A375 (cell line): ENCODE results near the gene CCL28.

- RAMPAGE, long total RNA: no peak
Observed at GRCh38 chr5:42606046-42606862, 150.4 kb upstream of the CCDC152 start.

DNA sequence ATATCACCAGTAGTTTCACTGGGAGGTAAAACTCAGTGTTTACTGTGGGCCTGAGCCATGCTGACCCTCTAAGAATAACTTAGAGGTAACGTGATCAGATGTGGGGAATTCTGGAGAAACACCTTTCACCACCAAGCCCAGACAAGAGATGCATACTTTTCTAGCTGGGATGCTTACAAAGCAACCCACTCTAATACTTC lies 129.9 kb upstream of the CCDC152 start:
- RAMPAGE, long total RNA: no peak

DNA sequence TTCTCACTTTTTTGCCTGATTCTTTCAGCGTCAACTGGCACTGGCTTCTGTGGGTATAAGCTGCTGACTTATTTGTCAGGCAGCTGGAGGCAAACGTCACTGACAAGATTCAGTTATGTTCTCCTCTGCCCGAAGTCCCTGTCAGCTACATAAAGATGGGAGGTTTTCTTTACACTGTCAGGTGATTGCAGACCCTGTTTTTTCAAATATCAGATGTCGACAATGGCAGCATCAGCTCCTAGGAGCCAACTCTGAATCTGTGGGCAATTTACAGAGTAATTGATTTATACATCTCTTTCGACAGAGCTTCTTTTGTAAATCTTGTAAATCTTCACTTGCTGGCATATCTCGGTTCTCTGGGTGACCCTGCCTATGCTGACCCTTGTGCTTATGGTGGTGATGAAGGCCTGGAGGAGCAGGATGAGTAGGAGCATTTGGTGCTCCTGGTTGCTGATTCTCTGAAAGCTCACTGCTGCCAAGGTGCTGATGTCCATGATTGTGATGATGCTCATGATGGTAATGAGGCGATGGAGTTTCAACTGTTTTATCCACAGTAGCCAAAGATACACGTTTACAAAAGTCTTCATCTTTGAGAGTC lies 10.9 kb downstream of the SELENOP start:
- RAMPAGE, long total RNA: no peak

DNA sequence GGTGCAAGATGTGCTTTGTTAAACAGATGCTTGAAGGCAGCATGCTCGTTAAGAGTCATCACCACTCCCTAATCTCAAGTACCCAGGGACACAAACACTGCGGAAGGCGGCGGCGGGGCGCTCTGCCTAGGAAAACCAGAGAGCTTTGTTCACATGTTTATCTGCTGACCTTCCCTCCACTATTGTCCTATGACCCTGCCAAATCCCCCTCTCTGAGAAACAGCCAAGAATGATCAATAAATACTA lies 58.1 kb downstream of the ANXA2R start:
- RAMPAGE, long total RNA: no peak

DNA sequence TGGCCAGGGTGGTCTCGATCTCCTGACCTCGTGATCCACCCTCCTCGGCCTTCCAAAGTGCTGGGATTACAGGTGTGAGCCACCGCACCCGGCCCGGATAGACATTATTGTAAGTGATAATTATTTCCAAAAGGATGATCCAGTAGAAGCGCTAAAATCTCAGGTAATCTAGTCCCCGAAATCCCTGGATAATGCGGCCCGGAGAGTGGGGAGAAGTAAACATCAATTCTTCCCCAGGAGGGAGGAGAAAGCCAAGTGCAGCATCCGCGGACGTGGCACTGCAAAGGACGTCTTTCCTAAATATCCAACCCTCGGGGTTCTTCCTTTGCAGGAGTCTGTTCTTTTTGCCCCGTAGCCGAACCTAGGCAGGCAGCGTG lies 33.1 kb downstream of the ANXA2R start:
- RAMPAGE, long total RNA: no peak

GRCh38 chr5:43065348-43065768 lies 25.2 kb upstream of the ANXA2R start:
- RAMPAGE, long total RNA: no peak

- RAMPAGE, long total RNA: no peak
Observed at GRCh38 chr5:43074983-43076160, 35.3 kb upstream of the ANXA2R start.

DNA sequence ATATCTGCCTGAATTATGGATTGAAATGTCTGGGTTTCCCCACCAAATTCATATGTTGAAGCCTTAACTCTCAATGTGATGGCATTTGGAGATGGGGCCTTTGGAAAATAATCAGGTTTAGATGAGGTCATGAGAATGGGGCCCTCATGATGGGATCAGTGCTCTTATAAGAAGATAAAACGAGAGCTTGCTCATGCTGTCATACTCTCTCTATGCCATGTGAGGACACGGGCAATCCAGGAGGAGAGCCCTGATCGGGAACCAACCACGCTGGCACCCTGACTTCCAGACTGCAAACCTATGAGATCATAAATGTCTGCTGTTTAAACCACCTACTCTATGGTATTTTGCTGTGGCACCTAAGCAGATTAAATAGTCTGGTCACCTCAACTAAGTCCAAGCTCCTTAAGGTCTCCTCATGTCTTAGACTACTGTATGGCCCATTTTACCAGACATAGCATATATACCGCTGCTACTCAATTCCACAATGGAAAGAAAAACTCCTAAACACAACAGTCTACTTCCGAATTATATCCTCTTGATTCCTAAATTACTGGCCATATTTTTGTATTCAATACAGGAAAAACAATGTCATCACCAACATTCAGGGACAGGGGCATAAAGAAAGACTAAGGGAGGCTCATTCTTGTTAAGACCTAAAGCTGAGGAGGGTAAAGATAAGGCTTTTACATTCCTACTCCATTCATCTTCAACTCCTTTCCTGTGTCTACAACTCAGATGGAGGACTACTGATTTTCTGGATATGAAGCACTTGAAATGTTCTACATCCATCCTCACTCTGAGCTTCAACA lies 9.8 kb downstream of the HMGCS1 start:
- RAMPAGE, long total RNA: no peak

DNA sequence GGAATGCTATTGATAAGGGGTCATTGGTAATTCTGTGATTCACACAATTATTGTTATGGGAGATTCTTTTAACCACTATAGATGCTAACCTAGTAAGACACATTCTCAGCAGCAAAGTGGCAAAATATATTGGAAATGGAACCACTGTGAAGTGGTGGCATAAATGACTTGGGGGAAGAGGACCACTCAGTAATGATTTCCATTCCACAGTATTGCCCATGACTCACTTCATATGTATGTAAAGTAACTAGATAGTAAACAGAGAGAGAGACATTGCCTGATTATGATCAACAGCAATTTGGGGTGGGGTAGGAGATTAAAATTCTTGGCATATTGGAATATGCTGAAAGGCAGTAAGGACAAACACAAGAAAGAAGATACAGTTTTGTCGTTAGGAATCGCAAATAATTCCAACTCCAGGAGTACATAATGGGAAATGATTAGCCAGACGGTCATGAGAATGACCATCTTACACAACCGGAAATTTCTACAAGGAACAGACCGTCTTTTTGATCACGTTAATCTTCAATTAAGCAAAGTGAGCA lies 1.5 kb upstream of the HMGCS1 start:
- RAMPAGE, long total RNA: no peak

DNA sequence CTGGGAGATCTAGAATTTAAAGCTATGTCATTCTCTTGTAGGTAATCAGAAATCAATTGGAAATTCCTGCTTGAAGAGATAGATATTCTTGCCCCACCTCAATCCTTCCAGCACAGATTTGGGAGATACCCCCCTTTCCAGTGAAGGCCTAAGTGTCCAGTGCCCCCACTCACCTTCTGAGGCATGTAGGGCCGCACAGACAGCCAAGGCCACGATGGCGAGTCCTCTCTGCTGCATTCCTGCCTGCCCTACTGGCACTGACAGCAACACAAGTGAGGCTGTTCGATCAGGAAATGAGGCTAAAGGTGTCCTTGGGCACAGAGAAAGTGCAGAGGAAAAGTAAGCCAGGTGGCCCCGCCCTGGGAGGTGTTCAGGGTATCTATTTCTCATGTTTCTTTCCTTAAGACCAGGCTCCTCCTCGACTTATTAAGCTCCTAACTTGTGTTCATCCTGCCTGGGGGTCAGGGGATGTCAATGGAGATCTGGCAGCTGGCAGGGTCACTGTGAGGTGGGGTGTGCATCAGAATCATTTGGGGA lies at the start of gene CCL28:
TSS of gene CCL28 (minus strand) at position 312 of the 537 bp plus-strand sequence.
- RAMPAGE, long total RNA: no peak

- RAMPAGE, long total RNA: no peak
Observed at GRCh38 chr5:43497563-43498280, 14.1 kb upstream of the TMEM267 start.

DNA sequence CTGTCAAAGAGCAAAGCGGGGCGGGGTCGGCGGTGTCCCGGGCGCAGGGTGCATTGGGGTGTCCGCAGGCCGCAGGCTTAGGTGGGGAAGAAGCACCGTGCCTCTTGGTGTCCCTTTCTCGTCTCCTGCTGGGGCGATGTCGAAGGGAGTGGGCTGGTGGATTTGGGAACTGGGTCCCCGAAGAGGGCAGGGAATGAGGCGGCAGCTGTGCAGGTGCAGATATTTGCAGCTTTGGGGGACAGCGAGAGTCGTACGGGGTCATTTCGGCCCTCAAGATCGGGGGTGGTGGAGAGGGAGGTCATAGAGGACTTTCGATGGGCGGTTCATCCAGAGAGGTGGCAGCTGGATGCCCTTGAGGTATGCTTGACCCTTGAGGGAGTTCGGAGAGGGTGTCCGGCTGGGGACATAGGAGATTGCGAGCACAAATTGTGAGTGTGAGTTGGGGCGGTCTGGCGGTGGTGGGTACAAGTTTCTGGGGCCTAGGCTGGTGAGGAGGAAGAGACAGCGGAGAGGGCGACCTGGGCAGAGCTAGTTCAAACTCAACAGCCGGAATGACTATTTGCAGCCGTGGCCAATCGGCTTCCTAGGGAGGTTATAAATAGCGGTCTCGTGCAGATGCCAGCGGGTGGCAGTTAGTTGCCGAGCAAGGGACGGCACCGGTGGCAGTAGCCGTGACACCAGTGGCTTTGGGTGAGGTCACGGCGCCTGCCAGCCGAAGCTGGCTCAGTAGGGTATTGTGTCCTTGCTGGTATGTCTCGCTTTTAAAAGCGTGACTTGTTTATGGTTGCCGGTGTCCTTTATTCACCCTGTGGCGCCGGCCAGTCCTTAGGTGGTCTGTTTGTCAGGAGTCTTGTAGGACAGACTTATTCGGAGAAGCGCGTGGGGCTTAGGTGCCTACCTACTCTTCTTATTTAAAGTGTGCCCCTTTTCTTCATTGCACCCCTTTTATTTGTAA lies 704 bp downstream of the NNT start:
- RAMPAGE, long total RNA: no peak

GRCh38 chr5:43684089-43684512 lies 81.1 kb downstream of the NNT start:
- RAMPAGE, long total RNA: no peak

DNA sequence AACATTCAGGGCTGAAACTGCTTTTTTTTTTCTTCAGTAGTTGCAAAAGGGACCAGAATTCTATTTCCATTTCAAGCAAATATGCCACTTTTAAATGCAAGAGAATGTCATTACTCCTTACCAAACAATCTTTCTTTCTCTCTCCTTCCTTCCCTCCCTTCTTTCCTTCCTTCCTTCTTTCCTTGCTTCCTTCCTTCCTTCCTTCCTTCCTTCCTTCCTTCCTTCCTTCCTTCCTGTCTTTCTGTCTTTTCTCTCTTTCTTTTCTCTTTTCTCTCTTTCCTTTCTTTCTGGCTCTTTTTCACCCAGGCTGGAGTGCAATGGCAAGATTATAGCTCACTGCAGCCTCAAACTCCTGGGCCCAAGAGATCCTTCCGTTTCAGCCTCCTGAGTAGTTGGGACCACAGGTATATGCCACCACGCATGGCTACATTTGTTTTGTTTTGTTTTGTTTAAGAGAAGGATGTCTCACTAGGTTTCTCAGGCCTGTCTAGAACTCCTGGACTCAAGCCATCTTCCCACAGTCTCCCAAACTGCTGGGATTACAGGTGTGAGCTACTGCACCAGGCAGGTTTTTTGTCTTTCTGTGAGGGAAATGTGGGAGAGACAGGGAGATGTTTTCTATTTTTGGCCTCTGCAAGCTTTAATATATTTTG lies 87.0 kb downstream of the FGF10 start:
- RAMPAGE, long total RNA: no peak

DNA sequence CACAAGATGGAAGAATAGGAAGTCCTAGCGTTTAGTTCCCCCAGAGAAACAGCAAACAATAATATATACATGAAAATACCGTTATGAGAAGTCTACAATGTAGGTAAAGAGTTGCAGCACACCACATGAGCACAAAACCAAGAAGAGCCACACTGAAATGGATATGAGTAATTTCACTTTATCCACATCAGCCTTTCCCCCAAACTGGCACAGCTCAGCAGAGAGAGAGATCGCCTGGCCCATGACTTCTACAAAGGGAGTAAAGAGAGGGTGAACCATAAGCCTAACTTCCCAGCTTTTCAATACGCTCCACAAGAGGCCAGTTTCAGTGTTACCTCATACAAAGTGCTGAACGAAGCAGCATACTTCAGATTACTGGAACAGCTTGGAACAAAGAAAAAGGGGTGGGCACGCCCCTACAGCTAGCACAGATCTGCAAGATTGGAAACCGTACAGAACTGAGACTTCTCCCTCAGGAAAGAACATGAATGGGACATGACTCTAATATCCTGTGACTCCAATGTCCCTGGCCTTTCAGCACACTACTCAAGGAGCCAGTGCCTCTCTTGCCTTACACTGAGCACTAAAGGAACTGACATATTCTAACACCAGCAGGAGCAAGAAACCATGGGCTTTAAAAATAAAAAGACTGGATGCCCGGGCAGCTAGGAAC lies 75.3 kb downstream of the EMB start:
- RAMPAGE, long total RNA: no peak

DNA sequence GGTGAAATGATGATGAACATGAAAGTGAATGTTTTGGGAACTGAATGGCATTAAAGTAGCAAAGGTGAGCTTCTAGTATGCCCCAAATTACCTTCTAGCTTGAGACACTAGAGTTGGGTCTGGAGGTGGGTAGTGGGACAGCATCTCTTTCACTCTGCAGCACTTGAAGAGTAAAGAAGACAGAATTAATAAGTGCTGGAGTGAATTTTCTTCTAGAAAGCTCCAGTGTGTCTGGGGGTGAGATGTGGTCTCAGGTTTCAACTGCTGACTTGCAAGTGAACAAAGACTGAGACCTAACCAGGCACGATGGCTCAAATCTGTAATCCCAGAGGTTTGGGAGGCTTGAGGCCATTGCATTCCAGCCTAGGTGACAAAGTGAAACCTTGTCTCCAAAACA lies 76.9 kb downstream of the PARP8 start:
- RAMPAGE, long total RNA: no peak

DNA sequence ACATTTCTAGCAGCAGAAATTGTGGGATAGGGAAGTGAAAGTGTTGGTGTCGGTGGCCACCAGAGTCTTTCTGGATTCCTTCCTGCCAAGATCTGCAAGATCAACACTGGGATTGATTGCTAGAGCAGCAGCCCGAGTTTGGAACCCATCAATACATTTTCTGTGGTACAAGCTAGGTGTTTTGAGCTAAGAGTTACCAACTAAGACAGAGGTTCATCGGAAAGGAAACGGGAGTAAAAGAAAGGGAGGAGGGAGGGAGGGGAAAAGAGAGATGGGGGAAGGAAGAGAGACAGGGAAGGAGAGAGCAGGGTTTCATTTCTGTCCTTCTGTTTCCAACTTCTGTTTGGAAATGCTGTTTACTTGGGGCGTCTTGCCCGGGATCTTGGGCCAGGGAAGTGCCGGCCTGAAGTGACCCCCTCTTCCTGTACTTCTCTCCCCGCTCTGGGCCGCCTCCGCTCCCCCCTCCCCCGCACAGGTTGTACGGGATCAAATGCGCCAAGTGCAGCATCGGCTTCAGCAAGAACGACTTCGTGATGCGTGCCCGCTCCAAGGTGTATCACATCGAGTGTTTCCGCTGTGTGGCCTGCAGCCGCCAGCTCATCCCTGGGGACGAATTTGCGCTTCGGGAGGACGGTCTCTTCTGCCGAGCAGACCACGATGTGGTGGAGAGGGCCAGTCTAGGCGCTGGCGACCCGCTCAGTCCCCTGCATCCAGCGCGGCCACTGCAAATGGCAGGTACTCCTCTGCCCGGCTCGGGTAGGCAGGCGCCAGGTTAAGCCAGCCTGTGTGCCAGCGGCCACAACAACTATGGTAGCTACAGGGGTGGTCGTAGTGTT lies 4.0 kb downstream of the ISL1 start:
- RAMPAGE, long total RNA: no peak

- RAMPAGE, long total RNA: no peak
Observed at GRCh38 chr5:52711019-52711517, 76.6 kb upstream of the ITGA1 start.

DNA sequence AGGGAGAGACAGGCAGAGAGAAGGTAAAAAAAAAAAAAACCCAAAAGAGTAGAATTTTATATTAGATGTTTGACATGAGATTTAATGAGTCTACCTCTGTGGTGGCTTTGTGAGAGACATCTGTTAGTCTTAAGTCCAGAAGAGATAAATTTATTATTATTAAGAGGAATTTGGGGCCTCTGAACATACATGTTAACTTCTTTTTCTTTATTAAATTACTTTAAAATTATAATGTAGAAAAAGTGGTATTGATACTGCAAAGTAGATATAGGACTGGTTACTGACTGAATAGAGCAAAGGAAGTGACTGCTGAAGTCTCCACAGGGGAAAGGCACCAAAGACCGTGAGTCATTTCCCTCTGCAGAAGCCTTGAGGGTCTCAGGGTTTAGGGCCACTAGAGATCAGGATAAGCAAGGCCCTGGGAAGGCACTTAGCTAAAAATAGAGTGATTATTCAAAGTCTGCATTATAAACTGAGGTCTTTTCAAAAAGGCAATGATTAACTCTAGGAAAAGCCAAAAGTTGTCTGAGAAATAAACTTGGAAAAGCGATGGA lies 44.8 kb upstream of the ITGA1 start:
- RAMPAGE, long total RNA: no peak

GRCh38 chr5:52888361-52888921 lies 100.7 kb upstream of the ITGA2 start:
- RAMPAGE, long total RNA: no peak